Measurements from ENCODE around the gene RAB3B.

DNA sequence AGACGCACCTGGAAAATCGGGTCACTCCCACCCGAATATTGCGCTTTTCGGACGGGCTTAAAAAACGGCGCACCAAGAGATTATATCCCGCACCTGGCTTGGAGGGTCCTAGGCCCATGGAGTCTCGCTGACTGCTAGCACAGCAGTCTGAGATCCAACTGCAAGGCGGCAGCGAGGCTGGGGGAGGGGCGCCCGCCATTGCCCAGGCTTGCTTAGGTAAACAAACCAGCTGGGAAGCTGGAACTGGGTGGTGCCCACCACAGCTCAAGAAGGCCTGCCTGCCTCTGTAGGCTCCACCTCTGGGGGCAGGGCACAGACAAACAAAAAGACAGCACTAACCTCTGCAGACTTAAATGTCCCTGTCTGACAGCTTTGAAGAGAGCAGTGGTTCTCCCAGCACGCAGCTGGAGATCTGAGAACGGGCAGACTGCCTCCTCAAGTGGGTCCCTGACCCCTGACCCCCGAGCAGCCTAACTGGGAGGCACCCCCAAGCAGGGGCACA, 506.1 kb upstream of the BEND5 start:
- PRO-cap = no peak

DNA sequence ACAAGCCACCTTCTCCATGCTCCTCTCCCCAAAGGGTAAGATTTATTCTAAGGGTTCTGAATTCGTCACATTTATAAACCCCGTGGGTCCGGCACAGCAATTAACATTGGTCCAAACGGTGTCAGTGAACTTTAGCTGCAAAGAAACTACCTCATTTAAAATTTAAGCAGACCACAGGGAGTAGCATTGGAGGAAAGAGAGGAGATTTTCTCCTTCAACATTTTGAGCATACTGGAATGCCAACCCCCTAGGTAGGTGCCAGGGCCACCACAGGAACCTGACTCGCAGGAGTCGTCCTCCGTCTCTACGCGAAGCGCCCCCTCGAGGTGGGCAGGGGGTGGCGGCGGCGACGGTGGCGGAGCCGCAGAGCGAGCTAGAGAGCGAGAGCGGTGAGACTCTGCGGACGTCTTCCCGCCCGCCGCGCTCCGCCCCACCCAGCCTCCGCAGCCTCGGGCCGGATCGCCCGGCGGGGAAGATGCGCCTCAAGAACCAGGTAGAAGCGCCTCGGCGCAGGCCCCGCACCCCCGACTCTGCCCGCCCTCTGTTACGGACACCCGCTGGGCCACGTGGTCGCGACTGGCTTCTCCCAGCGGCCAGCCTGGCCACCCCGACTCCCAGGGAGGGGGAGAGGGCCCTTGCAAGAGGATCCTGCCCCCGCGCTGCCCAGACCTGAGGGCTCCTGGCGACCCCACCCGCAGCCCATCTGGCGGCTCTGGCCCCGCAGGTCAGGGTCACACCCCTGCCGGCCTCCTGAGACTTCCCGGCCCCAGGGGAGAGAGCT, 24.1 kb upstream of the AGBL4 start:
- PRO-cap = no peak

- PRO-cap = no peak
These were observed 43.5 kb upstream of the DMRTA2 start for GRCh38 chr1:50466743-50467184.

GRCh38 chr1:50779177-50780033, 180.7 kb downstream of the FAF1 start:
- PRO-cap = no peak

DNA sequence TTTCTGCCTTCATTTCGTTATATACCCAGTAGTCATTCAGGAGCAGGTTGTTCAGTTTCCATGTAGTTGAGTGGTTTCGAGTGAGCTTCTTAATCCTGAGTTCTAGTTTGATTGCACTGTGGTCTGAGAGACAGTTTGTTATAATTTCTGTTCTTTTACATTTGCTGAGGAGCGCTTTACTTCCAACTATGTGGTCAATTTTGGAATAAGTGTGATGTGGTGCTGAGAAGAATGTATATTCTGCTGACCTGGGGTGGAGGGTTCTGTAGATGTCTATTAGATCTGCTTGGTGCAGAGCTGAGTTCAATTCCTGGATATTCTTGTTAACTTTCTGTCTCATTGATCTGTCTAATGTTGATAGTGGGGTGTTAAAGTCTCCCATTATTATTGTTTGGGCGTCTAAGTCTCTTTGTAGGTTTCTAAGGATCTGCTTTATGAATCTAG, 51.9 kb downstream of the FAF1 start:
- PRO-cap = no peak

DNA sequence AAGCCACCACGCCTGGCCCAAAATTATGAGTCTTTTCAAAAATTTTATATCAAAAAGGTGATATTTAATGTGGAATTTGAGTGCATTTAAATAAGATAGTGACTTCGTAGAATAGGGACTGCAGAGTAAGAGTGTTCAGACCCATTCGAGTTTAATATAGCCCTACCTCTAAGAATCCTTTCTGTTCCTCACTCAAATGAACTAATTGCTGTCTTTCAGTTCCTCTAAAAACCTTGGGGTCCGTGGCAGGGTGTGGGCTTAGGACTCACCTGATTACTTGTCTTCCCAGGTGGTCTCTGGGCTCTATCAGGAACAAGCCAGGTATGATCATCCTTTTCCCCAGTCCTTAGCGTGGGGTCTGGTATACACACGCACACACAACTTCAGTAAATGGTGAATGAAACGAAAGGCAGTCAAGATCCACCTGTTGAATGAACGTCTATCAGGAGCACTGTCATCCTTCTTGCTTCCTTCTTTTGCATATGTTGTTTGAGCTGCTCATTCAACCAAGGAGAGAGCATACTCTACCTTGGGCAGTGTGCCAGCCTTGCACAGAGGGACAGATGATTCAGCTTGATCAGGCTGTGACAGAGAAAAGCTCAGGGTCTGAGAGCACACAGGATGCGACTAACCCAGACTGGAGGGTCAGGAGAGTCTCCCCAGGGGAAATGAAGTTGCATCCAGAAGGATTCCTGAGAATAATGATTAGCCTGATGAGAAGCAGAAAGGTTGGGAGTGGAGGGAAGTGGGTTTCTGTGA, 1.2 kb upstream of the RNF11 start:
- PRO-cap = unidirectional peak, plus-strand start at position 590 of the sequence

DNA sequence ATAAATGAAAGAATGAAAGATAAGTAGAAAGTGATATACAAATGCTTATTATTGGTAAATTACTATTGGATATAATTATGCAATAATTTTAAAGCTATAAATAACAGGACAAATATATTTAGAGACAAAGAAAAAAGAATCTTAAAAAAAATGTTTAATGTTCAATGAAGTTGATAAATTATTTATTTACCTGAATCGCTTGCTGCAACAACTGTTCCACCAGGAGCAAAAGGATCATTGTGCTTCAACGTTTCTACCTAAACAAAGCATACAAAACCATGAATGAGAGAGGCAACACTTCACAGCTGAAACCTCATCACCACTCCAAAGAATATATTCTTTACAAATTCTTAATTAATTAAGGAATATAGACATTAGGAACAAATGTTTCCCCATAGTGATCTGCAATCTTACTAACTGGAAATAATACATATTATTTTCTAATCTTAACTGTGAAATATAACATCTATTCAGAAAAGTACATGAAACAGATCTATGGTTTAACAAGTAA, 63.9 kb upstream of the TTC39A start:
- PRO-cap = no peak

DNA sequence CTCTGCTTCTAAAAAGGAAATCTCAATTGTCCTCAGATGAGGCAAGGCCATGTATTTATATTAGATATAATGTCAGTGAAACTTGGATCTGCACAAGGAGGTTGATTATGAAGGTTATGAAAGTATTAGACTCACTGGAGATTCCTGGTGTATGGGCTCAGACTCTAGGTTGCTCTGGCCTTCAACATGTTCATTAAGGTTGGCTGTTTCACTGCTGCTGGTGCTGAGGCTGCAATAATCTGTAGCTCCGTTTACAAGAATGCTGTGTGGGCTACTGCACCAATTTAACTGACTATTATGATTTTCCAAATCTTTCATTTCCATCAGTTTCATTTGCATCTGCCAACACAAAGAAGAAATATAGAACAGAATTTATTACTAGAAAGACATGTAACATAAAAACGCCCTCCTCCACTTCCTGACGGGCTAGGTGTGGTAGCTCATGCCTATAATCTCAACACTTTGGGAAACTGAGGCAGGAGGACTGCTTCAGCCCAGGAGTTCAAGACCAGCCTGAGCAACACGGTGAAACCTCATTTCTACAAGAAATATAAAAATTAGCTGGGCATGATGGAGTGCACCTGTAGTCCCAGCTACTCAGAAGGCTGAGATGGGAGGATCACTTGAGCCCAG, 75.5 kb upstream of the TTC39A start:
- PRO-cap = no peak

DNA sequence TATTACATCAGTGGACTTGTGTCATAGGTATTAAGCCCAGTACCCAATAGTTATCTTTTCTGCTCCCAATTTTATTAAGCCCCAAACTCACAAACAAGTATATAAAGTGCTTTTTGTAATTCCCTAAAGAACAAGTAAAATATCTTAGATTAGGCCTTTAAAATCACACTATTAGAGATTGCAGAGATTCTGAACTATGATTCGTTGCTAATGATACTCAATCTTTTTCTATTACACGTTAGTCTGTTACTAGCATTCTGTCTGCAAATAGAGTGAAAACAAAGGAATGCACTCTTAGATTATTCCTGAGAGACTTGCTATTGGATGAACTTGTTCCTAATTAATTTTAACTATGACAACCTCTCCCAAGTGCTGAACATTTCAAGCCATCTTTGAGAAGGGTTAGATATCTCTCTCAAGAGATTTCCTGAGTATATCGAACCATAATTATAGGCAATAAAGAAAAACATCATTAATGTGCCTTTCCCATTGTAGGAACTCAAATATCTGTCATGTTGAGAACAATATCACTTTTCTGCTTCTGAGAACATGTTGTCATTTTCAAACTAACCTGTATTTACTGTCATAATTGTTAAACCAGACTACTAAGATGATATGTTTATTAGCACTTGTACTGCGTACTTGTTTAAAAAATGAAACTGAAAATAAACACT, 4.5 kb downstream of the EPS15 start:
- PRO-cap = no peak

DNA sequence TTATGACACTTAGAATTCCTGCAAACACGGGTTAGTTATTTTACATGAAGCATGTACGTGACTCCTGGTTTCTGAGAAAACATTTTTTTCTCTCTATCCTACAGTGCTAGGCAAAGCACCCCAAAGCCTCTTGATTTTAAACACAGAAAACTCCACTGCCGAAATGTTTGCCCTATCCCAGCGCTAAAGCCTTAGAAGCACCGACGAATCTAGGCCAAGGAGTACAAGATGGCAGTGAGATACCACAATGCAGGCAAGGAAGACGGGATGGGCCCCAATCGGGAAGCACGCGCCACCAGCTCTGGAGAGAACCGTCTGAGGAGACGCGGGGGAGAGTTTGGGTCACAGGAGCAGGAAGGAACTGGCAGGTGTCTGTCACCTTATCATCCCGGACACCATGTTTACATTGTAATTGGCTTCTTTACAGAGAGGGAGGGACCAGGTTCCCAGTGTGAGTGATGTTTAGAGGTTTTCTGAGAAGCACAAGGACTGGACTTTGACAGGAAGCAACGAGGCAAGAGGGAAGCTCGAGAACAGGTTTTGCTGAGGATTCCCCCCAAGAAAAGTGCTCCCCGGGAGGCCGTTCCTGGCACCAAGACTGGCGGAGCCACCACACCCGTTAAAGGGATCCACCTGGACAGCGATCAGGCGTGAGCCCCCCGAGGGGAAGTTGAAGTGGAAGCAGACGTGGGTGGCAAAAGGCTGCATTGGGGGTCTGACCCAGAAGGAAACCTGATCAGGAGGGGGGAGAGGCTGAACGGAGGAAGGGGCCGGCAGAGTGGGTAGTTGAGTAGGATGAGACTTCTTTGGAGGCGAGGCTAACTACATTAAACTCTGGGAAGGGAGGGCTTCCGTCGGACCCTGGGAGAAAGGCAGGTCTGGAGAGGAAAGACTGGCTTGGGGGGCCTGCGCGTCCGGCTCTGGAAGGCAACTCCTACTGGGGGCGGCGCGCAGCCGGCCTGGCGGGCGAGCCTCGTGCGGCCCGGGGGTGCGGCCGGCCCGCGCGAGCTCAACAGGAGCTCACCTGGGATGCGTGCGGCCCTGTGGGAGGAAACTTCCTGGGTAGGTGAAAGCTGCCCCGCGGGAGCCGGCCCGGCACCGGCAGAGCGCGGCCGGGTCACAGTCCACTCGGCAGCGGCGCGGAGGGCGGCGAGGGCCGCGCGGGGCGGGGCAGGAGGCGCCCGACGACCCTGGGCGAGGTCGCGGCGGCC, 864 bp downstream of the EPS15 start:
- PRO-cap = bidirectional peak, plus-strand start at position 256 of the sequence, minus-strand start at position 255 of the sequence; bidirectional peak, plus-strand start at position 489 of the sequence, minus-strand start at position 317 of the sequence; bidirectional peak, plus-strand start at position 1,098 of the sequence, minus-strand start at position 936 of the sequence

DNA sequence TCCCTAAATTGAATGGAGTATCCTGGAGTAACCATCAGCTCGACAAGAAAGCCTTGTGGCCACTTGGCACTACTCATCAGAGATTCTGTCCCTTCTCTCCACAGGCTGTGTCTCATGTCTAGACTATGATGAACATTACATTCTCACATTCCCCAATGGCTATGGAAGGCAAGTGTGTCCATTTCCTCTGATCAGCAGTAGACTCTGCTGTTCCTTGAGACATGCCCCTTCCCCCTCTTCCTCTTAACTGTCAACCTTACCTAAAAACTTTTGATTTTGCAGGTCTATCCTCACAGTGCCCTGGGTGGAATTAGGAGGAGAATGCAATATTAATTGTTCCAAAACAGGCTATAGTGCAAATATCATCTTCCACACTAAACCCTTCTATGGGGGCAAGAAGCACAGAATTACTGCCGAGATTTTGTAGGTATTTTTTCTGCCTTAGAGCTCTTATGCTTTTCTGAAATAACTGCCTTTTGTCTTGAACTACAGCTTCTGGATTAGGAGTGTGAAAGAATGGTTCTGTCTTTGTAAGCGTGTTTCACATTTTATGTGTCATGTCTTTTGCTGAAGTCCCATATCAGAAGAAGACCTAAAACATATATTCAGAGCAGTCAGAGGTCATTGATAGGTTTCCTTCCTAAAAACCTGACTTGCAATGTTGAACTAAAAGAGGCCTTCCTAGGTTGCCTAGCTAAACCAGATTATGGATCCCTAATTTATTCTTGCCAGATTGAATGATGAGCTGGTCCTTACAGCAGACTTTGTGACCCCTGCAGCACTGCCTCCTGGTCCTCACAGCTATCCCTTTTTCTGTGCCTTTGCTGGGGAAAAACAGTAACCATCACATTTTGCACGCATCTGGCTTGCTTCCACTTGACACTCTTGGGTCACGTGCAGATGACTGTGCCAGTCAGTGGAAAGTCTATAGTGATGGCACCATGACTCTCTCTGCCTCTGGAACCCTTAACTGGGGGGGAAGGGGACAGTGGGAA, 94.1 kb downstream of the NRDC start:
- PRO-cap = no peak

DNA sequence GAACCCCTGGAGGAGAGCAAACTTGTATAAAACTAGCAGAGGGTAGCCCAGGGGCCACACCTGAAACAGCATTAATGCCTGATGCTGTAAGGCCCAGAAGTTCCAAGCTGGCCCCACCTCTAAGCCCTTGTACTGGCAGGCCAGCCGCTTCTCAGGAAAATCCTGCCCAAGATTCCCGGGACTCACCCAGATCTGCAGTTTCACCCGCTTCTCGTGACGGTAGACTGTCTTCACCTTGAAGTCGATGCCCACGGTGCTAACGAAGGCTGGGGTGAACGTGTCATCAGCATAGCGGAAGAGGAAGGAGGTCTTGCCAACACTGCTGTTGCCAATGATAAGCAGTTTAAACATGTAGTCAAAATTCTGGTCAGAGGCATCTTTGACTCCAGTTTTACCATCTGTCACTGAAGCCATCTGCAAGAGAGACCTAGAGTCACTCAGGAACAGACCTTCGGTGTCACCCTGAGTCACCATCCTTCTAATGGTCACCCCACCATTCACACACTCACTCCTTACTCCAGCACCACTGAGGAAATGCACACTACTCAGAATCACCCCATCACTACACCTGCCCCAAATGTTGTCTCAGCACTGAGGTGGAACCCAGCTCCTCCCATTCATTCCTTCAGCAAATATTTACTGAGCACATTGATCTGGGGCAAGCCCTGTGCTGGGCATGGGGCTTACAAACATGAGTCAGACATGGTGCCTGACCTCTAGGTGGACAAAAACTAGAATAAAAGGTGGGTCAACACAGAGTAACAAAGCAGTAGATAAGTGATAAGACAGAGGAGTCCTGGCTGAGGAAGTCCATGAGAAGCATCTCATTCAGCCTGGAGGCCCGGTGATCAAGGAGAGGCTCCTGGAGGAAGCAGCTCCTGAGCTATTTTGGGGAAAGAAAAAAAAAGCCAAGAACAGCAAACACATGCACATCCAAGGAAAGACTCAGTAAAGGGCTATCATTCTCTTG, 13.5 kb downstream of the RAB3B start:
- PRO-cap = no peak

- PRO-cap = unidirectional peak, minus-strand start at chr1:51990742
These were observed at the start of gene RAB3B for GRCh38 chr1:51989996-51990885. Gene RAB3B, minus strand, starts transcription at chr1:51990700.

- PRO-cap = no peak
These were observed 12.8 kb downstream of the KTI12 start for GRCh38 chr1:52020781-52021259.

DNA sequence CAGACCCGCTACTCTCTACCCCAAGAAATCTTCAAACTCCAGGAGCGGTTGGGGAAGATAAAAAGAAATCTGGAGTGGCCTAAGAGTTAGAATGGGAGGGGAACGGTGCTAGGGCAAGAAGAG, 312 bp downstream of the TXNDC12 start:
- PRO-cap = no peak

DNA sequence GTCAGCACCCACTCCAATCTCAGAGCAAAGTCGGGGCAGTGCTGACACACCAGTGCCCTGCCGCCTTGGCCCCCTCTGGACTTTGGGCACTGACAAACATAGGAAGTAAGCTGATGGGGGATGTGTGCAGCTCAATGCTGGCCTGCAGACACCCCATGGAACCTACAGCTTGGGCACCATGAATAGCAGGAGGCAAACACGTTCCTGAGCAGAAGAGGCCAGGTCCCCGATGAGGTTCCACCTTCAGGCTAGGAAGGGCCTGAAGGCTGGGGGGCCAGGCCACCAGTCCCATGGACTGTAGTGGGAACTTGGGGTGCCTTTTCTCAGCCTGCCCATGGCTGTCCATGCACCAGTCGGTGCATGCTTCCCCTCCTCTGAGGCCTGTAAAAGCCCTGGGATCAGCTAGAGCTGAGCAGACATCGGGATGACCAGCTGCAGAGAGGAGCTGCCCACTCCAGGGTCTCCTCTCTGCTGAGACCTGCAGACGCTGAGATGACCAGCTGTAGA, 60.1 kb downstream of the CC2D1B start:
- PRO-cap = no peak

GRCh38 chr1:52368797-52369451, 2.9 kb upstream of the CC2D1B start:
- PRO-cap = no peak

DNA sequence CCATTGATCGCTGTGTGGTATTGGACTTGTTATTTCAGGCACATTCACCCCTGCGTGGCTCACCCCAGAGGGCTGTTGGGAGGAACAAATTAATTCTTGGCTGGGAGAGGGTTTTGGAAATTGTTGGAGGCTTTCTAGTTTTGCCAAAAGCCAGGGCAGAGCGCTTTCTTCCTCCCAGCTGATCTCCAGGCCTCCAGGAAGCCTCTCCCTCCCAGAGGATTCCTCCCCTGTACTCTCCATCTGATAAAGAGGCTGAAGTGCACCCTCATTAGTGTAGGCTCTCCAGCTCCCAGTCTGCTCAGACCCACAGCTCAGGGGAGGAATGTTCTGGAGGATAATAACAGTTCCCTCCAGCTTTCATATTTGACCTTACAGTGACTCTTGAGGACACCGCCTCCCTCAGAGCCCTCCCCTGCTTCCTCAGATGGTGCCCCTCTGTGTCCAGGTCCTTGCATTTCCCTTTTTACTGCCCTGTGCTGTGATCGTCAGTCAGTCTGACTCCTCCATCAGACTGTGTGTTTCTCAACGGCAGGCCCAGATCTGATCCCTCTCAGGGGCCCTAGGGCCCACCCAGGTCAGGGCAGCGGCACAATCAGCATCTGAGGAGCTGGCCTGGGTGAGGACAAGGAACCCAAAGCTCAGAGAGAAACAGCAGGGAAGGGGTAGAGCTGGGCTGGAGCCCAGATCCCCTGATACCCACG, 1.2 kb upstream of the SHISAL2A start:
- PRO-cap = no peak

DNA sequence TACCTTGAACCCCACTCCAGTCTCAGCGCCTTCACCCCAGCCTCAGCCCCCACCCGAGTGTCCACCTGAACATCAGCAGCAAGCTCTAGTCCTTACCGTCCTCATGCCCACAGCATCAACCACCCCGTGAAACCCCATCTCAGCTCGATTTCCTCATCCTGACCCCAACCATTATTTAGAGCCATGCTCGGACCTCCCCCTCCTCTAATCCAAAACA, 638 bp downstream of the SHISAL2A start:
- PRO-cap = no peak

DNA sequence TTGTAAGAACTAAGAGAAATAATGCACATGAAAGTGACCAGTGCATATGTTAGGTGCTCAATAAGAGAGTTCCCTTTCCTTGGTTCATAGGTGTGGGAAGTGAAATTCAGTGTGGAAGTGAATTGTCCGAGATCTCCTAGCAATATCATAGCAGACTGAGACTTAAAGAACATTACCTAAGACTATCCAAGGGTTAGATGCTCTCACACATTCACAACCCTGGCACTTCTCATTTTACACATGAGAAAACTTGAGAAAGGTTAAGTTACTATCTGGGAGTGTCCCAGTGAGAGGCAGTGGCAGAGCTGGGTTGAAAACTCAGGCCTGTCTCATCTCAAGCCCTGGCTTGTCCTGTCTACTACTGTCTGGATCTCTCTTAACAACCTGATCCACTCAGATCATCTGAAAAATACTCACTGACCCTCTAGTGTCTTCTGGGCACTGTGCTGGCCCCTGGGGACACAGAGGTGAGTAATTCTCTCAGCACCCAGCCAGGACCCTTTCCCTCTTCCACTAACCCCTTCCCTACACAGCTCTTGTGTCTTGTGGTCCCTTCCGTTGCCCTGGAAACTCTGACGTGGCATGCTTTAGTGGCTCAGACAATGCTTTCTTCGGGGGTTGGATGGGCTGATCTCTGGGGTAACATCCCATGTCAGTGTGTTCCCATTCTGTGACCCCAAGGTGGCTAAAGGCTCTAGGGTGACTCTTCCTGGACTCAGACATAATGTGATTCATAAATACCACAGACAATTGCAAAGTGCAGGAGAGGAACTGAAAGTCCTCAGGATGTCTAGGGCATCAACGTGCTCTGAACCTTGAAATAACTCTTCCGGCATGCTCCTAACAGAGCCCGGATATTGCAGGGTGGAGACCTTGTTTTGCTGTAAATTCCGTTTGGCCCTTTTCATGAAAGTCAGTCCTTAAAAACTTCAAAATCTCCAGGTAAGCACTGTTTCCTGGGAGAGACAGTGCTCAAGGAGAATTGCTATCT, 3.8 kb downstream of the SHISAL2A start:
- PRO-cap = no peak

All from Calu3 (cell line).